Trachea (tissue), 1 donor: ENCODE results near the genes SLFN5 and SLFN12.

GRCh38 chr17:32520856-32521733, 34.3 kb downstream of the CDK5R1 start:
- PRO-cap: no peak

DNA sequence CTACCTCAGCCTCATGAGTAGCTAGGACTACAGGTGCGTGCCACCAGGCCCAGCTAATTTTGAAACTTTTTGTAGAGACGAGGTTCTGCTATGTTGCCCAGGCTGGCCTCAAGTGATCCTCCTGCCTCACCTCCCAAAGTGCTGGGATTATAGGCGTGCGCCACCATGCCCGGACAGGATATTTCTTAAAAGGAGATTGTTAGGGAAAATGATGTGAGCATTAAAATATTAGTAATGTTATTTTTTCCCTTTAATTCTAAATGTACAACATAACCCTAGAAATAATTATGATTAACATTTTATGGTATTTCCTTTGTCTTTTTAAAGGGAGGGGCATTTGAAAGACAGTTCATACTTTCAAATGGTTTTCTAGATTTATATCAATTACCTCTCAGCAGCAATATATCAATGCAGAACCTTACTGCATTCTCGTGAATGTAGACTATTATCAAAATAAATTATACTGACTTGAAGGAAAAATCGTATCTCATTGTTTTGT, 75.8 kb downstream of the CDK5R1 start:
- PRO-cap: no peak

- PRO-cap: no peak
Measured at GRCh38 chr17:32792078-32792699, 84.7 kb downstream of the MYO1D start.

DNA sequence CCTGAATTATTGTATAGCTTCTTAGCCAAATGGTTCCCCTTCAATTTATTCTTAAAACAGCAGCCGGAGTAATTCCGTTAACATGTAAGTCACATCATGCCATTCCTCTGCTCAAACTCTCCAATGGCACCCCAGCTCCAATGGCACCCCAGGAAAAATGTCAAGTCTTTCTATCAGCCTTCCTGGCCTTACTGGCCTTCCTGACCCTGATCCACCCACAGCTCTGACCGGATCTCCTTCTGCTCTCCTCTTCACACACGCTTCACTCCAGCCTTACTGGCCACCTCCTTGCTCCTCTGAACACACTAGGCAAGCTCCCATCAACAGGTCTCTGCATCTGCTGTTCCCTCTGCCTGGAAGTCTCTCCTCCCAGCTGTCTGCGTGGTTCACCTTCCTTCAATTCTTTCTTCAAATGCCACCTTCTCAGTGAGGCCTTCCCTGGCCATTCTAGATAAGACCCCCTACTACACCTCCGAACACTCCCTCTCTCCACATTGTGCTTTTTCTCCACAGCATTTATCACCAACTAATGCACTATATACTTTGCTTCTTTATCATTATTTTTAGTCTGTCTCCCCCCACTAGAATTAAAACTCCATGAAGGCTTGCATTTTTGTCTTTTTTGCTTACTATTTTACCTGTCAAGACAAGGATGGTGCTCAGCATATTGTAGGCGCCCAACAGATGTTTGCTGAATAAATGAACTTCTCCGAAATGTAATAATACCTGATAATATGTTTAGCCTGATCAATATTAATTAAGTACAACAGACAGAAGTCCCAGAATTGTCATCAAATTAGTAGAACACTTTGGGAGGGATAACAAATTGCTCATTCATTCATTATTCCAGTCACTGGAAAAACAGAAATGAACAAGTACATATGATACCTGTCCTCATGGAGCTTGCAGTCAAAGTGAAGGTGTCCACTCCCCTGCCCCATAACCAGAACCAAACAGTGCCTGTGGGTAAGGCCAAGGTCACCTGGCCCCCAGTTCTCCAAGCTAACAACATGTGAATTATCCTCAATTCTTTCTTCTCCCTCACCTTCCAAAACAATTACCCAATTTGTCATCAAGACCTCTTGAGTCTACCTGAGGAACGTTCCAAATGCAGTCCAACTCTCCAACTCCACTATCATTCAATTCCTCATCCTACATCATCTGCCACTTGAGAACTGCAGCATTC, 43.1 kb downstream of the MYO1D start:
- PRO-cap: no peak

DNA sequence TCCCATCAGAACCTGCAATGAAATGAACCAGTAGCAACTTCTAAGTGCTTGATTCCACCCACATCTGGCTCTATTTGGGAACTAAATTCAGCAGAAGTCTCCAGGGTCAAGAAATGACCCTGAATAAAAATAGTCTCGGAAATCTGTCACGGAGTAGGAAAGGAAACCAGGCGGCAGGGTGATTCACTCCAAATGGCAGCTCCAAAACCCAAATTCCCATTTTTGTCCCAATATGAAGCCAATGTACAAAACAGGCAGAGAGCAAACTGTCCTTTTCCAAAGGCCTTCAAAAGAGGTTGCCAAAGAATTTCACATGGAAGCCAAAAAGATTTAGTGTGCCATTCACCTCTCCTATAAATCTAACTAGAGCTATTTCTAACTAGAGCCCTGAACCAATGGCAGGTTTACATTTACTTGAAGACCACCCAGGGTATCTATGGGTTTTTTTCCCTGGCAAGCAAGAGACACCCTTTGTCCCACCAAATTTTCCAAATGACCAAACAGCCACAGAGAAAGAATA, 6.9 kb downstream of the MYO1D start:
- PRO-cap: no peak

DNA sequence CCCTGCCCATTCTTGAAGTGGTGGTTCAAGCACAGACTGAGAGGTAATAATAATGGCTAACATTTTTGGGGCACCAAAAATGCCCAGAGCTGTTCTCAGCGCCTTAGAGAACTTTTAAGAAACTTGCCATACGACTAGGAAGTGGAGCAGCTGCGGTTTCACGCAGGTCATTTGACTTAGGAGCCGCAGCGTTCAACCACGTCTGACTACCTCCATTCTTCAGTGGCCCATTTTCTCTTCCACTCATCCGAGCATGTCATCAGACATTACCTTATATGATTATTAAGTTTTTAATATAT, 551 bp upstream of the MYO1D start:
- PRO-cap: unidirectional peak, minus-strand start at position 208 of the sequence

GRCh38 chr17:33509236-33509840, 216.2 kb upstream of the ASIC2 start:
- PRO-cap: no peak

DNA sequence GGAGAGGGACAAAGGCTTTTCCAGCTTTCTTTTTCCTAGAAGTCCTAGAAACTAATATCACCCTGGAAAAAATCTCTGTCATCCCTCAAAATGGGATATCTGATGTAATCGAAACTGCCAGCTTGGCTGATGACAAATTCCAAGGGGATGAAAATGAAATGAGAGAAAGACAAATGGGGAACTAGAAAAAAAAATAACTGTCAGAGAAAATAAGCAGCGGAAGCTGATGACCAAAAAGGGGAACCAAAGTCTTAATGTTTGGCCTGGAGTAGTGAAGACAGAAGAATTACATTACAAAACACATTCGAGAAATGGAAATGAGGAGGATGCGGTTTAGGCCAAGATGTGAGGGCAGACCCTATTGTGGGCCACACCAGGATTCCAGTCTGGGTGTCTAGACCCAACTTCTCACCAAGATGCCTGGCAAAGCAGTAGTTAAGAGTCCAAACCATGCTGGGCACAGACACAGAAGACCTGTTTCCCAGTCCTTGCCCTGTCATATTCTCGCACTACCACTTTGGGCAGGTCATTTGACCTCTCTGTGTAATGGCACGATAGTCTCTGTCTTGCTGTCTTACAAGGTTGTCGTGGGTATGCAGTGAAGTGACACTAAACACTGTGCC, 12.5 kb upstream of the CCL2 start:
- PRO-cap: no peak

DNA sequence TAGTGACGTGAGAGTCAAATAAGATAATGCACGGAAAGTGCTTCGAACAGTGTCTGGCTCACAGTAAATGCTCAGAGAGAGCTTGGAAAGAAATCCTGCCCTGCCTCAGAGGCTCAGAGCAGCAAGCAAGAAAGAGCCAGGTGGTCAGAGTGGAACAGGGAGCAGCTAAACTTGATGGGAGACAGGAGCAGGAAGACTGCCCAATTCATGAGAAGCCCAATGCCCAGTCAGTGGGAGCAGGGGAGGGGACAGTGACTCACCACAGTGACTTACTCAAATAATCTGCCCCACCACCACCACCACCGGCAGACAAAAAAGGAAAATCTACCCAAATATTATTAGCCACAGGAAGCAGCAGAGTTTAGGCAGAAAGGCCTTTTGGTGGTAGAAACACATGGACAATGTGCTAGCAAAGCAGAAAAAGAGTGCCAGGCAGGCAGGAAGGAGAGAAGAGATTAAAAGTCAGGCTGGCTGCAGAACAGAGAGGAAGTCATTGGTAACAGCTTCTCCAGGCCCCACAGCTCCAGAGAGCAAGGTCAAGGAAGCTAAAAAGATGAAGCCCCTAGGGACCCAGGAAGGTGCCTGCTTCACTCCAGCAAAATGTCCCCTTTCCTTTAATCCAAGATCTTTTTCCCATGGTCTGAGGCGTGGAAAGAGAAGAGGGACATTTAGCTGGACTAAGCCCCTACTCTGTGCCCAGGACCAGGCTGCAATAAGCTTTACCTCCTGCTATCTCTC, 24.1 kb upstream of the CCL1 start:
- PRO-cap: no peak

- PRO-cap: no peak
Measured at GRCh38 chr17:35046437-35047069, 17.0 kb downstream of the RFFL start.

- PRO-cap: no peak
Measured at GRCh38 chr17:35047070-35047428, 16.5 kb downstream of the RFFL start.

DNA sequence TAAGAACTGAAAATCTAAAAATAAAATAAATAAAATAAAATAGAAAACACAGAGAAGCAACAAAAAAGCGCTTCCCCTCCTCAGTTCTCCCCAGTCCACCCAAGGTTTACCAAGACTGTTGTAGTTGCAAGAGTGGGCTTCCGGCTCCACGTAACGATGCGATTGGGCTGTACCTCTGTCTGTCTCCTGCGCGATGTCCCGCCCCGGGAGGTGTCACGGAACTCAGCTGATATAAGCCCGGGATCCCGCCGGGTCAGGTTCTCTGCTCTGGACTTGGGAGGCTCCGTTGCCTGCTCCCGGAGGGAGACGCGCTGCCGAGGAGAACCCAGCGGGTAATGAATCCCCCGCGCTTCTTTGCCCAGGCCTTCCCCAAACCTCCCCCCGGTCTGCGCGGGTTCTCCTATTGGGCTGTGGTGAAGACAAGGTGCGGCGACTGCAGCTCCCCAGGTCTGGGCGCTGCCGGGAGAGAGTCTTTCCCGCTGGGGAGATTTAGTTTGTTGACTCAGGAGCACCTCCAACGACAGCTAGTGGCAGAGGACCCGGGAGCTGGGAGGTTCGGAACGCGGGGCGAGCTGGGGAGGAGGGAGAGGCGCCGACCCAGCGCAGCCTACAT, at the start of gene SLFN5:
Gene SLFN5, plus strand, starts transcription at position 261 of the 613 bp plus-strand sequence.
- PRO-cap: bidirectional peak, plus-strand start at position 258 of the sequence, minus-strand start at position 92 of the sequence

GRCh38 chr17:35243425-35244191, 736 bp downstream of the SLFN5 start:
- PRO-cap: bidirectional peak, plus-strand start at chr17:35243977, minus-strand start at chr17:35243923

DNA sequence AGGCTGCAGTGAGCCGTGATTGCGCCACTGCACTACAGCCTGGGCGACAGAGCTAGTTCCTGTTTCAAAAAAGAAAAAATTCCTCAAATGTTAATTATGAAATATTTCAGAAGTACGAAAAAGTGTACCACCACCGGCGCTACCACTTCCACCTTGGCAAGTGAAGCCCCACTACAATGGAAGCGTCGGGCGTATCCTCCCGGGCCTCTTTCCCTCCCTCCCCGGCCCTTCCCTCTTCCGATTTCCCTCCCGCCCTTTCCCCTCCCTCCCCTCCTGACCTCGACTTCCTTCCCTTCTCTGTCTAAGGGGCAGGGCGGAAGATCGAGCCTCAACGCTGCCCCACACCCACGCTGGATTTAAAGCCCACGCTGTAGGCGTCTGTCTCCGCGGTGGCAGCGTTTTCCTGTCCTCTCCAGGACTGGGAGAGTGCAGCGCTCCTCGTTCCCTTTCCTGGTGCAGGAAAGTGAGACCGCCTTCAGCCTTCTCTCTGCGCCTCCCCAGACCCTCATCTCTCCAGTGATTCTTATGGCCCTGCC, 27.1 kb downstream of the SLFN11 start:
- PRO-cap: bidirectional peak, plus-strand start at position 304 of the sequence, minus-strand start at position 230 of the sequence

DNA sequence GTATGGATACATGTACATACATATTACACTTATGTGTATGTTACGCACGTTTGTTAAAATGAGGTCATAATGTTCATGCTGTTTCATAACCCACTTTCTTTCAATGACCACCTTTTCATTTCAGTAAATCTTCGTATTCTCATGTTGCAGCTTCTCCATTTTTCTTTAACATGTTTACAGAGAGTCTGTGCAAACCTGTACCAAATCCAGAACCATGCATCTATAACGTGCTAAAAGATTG, 1.2 kb upstream of the SLFN11 start:
- PRO-cap: no peak

DNA sequence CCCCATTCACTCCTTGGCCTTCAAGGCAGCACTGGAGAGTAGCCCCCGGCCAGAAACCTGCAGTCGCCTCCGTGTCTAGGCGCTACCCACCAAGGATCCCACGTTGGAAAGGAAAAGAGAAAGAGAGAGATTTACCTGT, 438 bp downstream of the SLFN12 start:
- PRO-cap: no peak

- PRO-cap: bidirectional peak, plus-strand start at chr17:35432748, minus-strand start at chr17:35432550
Measured at GRCh38 chr17:35432132-35432789, at the start of gene SLFN12. SLFN12 (minus strand) TSS chr17:35432500.

GRCh38 chr17:35533124-35533790, 4.2 kb downstream of the SLFN12L start:
- PRO-cap: no peak

DNA sequence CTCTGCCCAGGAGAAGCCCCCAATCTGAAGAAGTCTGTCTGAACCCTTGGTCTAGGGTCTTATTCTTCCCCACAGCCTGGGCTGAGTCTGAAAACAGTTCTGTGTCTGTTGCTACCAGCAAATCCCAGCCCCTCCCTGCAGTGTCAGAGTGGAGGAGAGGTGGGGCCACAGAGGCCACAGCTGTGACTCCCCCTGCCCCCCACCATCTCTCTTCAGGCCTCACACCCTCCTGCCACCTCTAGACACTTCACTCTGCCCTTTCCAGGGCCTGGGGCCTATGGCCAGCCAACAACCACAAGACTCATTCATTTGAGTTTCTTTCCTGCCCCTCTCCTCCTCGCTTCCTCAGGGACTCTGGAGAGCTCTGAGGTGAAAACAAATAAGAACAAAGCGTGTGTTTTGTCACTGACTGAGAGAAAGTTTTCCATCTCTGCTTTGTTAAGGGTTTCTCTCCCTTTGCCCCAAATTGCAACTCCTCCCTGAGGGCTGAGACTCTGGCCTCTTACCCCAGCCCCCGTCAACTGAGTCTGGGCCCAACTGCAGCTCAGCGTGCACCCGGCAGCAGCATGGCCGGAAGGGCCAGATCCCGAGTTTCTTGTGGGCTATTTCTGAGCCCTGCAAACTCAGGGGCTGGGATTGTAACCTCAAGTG, 13.1 kb downstream of the C17orf50 start:
- PRO-cap: no peak

DNA sequence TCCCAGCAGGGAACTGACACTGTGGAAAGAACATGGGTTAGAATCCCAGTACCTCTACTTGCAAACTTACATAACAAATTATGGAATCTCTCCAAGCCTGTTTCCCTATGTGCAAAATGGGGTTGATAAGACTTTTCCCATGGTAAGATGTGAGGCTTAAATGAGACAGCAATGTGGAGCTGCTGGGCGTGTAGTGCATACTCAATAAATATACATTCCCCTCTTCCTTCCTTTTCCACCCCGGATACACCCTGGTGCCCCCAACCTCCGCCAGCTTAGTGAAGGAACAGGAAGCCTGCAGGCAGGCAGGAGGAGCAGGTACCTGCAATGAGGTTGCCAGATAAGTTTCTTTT, 14.8 kb downstream of the C17orf50 start:
- PRO-cap: no peak